Subcutaneous preadipocyte (primary cell): ENCODE measurements around the gene STX12.

DNA sequence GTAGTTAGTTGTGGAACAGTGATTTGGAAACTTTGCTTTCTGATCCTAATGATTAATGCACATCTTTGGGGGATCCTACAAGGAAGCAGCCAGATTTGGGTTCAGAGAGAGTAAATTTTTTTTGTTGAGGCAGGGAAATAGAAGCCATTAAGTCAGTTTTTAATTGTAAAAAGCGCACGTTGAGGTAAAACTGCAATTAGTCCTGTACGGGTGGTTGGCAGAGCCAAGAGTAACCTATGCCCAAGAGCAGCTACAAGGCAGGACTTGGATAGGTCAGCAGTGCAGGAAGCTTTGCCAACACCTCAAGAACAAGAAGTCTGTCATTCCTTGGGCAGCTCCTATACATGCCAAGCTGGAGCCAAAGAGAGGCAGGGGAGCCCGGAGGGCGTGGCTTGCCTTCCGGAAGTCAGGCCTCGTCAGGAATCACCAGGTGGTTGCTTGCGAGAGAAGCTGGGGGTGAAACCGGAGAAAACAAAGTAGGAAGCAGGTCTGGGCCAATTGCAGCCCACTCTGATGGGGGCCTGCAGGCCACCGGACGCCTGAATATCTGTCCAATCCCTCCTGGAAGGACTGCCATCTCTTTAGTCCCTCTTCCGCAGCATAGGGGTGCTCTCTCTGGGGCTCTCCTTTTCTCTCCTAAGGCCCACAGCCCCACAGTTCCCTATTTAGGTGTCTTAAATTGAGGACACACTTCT, 886 bp upstream of the FAM76A start:
- CAGE, long polyA plus RNA: no peak

- CAGE, long polyA plus RNA: no peak
Measured at GRCh38 chr1:27727322-27727608, 1.5 kb downstream of the FAM76A start.

DNA sequence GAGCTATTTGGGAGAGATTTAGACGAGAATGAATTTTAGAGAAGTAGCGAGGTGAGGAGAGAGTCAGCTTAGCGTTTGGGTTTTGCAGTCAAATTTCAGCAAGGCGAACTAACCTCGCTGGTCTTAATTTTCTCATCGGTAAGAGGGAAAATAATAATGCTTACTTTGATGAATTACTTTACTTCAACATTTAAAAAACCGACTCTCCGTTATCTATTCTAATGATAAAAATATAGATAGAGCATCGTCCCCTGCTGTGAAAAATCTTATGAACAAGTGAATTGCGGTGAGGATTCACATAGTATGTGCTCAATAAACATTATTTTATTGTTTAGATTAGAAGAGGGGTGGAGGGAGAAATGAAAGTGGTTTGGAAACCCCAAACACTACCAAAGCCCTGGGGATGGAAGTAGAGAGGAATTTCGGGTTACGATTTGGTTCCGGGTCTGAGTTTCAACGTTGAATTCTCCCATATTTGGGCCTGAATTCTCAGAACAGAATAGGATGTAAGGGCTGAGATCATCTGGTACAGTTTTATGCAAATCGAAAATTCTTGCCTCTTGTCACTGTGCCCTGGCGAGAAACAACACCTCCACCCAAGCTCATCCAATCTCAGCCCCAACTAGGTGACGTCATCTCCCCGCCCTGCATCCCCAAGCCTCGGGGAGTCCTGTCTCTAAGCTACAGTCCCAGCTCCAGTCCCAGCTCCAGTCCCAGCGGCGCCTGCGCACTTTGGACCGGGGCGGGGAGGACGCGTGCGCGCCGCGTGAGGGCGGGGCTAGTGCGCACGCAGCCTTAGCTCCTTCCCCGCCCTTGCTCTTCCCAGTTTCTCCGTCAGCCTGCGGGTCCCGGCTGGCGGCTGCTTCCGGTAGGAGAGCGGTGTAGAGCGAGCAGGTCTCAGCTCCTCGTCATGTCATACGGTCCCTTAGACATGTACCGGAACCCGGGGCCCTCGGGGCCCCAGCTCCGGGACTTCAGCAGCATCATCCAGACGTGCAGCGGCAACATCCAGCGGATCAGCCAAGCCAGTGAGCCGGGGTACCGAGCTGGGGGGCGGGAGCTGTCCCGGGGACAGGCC, at the start of gene STX12:
Gene STX12 (plus strand): TSS at position 822 of the 1,078 bp plus-strand sequence.
- CAGE, long polyA plus RNA: start-site peak on the plus strand centred at position 849 of the sequence, 40 bp wide, 213 and 33 reads in 2 replicates

DNA sequence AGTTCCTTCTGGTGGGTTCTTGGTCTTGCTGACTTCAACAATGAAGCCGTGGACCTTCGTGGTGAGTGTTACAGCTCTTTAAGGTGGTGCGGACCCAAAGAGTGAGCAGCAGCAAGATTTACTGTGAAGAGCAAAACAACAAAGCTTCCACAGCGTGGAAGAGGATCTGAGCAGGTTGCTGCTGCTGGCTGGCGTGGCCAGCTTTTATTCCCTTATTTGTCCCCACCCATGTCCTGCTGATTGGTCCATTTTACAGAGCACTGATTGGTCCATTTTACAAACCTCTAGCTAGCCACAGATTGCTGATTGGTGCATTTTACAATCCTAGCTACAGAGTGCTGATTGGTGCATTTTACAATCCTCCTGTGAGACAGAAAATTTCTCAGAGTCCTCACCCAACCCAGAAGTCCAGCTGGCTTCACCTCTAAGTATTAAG, 17.2 kb downstream of the STX12 start:
- CAGE, long polyA plus RNA: no peak

- CAGE, long polyA plus RNA: no peak
Measured at GRCh38 chr1:27858101-27858835, 14.1 kb upstream of the THEMIS2 start.

GRCh38 chr1:27873623-27874175, 1.4 kb downstream of the THEMIS2 start:
- CAGE, long polyA plus RNA: no peak

- CAGE, long polyA plus RNA: no peak
Measured at GRCh38 chr1:27993067-27993733, 33.4 kb downstream of the XKR8 start.

DNA sequence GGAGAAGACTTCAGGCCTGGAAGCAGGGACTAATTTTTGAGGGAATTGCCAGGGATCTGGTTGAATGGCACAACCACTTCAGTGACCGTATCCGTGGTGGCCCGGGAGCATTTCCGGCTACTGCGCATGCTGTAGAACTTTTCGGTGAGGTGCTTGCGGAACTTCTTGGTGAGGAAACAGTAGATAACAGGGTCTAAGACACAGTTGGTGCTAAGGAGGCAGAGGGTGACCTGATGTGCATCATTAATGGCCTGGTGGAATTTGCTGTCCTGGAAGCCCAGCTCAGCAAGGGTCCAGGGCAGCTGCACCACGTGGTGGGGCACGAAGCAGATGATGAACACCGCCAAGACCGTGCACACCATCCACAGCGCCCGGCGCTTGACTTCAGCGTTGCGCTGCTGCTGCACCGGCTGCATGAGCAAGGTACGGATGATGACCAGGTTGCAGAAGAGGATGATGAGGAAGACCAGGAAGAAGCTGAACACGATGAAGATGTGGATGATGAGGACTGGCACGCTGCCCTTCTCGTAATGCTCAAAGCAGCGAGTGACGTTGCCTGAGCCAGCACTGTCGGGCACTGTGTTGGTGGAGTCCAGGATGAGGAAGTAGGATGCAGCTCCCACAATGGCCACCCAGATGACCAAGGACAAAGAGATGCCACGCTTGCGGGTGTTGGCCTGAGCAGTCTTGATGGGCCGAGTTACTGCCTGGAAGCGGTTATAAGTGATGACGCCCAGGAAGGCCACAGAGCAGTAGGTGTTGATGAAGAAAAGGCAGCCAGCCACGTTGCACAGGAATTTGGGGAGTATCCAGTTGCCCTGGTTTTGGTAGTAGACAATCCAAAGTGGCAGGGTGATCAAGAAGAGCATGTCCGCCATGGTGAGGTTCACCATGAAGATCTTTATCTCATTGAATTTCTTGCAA, 26.3 kb downstream of the PTAFR start:
- CAGE, long polyA plus RNA: no peak

GRCh38 chr1:28247698-28248163, 11.6 kb upstream of the SESN2 start:
- CAGE, long polyA plus RNA: no peak

- CAGE, long polyA plus RNA: no peak
Measured at GRCh38 chr1:28259739-28260676, 690 bp downstream of the SESN2 start.

- CAGE, long polyA plus RNA: no peak
Measured at GRCh38 chr1:28566943-28567545, 14.2 kb downstream of the TRNAU1AP start.

GRCh38 chr1:28871970-28872376, 42.4 kb upstream of the EPB41 start:
- CAGE, long polyA plus RNA: no peak

- CAGE, long polyA plus RNA: no peak
Measured at GRCh38 chr1:28881974-28882634, 32.3 kb upstream of the EPB41 start.

DNA sequence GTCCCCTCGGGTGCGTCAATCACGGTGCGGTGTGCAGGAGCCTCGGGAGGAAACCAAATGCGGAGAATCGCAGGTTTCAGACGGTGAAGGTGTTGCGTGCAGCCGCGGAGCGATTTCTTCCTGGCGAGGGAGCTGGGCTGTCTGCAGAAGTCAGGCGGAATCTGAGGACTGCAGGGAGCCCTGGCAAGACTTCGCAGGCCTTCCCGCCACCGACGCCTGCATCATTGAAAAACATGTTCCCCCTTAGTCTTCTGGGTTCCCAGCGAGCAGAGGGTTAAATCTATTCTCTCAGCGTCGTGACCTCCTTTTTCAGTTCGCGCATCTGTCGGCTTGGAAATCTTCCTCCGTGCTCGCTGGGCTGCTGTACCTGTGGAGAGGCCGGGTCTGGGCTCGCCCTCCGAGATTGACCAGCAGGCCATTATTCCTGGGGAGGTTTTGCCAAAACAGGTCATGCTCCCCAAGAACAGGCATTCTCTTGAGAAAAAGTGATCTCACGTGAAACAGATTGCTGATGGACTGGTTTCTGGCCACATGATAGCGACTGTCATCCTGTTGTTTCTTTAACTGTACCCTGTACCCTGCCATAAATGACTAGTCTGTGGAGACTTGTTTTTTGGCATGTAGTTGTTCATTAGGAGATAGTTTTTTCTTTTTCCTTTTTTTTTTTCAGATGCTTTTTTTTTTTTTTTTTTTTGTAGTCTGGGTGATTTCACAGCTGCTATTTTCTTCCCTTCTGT, 857 bp downstream of the EPB41 start:
- CAGE, long polyA plus RNA: no peak

- CAGE, long polyA plus RNA: no peak
Measured at GRCh38 chr1:29120939-29121740, 2.6 kb downstream of the TMEM200B start.

DNA sequence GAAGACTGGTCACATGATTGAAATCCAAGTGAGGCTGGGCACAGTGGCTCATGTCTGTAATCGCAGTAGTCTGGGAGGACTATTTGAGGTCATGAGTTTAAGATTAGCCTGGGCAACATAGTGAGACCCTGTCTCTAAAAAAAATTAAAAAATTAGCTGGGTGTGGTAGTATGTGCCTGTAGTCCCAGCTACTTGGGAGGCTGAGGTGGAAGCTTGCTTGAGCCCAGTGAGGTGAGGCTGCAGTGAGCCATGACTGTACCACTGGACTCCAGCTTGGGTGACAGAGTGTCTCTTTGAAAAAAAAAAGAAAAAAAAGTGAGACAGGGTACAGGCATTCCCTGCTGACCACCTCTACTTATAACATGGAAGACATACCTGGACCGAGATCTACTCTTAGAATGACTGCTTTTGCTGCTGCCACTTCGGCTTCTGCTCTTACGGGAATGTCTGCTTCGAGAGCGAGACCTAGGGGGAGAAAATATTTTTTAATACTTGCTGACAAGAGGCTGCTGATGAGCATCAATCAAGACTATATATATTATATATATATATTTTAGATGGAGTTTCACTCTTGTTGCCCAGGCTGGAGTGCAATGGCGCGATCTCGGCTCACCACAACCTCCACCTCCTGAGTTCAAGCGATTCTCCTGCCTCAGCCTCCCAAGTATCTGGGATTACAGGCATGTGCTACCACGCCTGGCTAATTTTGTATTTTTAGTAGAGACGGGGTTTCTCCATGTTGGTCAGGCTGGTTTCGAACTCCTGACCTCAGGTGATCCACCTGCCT, 26.2 kb upstream of the TMEM200B start:
- CAGE, long polyA plus RNA: no peak

GRCh38 chr1:29239149-29239779, 2.9 kb downstream of the PTPRU start:
- CAGE, long polyA plus RNA: no peak

GRCh38 chr1:30013140-30013391, 710.3 kb downstream of the MATN1 start:
- CAGE, long polyA plus RNA: no peak

- CAGE, long polyA plus RNA: no peak
Measured at GRCh38 chr1:30190793-30191160, 532.6 kb downstream of the MATN1 start.

GRCh38 chr1:30485703-30486063, 237.7 kb downstream of the MATN1 start:
- CAGE, long polyA plus RNA: no peak